ENCODE measurements around the genes LAMTOR3 and EMCN.

DNA sequence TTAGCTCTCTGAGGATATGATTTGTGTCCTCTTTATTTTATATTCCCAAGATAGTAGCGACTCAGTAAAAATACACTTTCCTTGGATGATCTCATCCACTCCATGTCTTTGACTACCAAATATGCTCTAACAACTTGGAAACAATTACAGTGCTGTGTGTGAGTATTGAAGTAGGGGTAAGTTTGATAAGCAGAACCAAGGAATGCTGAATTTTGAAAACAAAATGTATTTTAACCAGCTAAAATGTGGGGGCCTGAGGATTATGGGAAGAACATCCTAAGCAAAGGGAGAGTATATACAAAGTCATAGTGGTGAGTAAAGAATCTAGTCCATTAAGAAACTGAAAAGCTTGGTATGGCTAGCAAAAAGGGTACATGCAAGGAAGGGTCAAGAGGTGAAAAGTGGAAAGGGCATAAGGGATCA is 54.1 kb downstream of the RAP1GDS1 start:
- PRO-cap, 2 experiments, result no peak in any of the 2 experiments

DNA sequence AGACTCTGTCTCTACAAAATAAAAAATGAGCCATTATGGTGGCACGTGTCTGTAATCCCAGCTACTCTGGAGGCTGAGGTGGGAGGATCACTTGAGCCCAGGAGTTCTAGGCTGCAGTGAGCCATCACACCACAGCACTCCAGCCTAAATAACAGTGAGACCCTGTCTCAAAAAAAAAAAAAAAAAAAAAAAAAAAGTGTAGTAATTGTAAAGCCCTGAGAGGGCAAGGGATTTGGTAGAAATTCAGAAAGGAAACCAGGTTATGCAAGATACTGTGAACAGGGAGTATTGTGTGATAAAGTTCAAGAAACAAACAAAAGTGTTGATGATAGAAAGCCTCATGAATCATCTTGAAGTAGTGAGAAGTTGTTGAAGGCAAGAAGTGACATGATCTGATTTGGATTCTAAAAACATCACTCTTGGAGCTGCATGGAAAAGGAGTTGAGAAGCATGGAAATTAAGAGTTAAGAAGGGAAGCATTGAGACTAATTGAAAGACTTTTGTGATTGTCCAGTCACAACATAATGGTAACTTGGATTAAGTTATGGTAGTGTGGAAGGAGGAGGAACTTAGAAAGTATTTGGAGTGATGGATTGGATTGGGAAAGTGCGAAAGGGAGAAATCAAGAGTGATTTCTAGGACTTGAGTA is 102.2 kb downstream of the RAP1GDS1 start:
- PRO-cap, 2 experiments, result no peak in any of the 2 experiments

- PRO-cap, 2 experiments, result no peak in any of the 2 experiments
Measured at GRCh38 chr4:98399790-98400519, 138.8 kb downstream of the RAP1GDS1 start.

DNA sequence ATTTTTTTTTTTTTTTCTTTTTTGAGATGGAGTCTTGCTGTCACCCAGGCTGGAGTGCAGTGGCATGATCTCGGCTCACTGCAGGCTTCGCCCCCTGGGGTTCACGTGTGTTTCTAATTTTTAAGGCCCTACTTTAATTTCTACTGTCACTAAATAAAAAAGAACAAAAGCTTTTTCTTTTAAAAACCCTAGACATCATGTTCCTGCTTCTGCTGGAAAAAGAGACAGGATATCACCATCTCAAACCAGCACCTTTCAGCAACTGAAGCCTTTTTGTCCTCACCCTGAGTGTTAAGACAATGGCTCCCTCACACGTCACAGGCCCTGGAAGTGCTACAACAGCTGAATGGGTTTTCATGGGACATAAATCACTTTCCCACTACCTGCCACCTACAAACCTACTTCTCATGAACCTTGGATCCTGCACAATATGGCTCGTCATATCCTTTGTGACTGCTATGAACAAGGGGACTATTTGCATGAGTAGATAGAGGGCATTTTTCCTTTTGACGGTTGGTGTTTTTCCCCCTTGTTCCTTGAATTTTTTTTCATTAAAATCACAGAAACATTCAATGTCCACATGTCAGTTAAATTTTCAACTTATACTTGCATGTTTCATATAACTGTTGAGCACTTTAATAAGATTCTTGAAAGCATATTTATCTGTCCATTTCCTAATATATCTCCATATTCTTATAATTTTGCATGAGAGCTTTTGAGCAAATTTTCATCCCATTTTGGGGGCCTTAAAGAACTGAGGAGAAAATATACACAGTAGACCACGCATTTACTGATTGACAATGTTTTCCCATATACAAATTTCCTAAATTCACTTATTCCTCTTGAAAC is 93.5 kb downstream of the TSPAN5 start:
- PRO-cap, 2 experiments, result no peak in any of the 2 experiments

GRCh38 chr4:98639398-98639931 is 18.9 kb downstream of the TSPAN5 start:
- PRO-cap, 2 experiments, result peak in 2 of 2 experiments; most common minus-strand start chr4:98639639 (in 2)

- PRO-cap, 2 experiments, result no peak in any of the 2 experiments
Measured at GRCh38 chr4:98659036-98659499, 657 bp upstream of the TSPAN5 start.

DNA sequence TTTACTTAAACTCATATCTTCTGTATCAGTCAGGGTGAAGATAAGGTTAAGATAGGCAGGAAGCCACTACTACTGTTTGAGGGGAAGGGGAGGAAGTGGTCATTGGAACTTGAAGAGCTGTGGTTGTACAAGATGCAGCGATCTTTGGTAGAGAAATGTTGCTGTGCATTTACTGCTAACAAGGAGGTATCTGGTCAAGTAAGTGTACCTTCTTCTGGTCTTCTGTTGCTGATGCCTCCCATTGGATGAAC is 47.8 kb upstream of the TSPAN5 start:
- PRO-cap, 2 experiments, result peak in 1 of 2 experiments; most common plus-strand start position 140 of the sequence (in 1)

- PRO-cap, 2 experiments, result no peak in any of the 2 experiments
Measured at GRCh38 chr4:98811149-98811625, 117.7 kb downstream of the EIF4E start.

DNA sequence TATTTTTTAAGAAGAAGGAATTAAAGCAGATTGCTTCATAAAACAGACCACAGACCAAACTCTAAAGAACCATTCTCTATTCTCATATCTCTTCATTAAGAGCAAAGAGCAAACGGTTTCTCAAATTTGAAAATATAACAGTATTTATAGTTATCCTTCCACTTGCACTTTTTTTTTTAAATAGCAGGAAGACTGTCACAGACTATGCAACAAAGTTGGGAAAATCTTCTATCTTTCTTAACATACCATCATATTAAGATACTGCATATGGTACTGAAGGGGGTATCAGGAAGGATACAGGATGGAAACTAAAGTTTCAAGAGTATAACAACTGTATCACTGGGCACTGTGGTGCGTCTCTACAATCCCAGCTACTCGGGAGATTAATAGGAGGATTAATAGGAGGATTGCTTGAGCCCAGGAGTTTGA is 26.5 kb downstream of the EIF4E start:
- PRO-cap, 2 experiments, result no peak in any of the 2 experiments

- PRO-cap, 2 experiments, result no peak in any of the 2 experiments
Measured at GRCh38 chr4:98994544-98994954, 972 bp upstream of the METAP1 start.

DNA sequence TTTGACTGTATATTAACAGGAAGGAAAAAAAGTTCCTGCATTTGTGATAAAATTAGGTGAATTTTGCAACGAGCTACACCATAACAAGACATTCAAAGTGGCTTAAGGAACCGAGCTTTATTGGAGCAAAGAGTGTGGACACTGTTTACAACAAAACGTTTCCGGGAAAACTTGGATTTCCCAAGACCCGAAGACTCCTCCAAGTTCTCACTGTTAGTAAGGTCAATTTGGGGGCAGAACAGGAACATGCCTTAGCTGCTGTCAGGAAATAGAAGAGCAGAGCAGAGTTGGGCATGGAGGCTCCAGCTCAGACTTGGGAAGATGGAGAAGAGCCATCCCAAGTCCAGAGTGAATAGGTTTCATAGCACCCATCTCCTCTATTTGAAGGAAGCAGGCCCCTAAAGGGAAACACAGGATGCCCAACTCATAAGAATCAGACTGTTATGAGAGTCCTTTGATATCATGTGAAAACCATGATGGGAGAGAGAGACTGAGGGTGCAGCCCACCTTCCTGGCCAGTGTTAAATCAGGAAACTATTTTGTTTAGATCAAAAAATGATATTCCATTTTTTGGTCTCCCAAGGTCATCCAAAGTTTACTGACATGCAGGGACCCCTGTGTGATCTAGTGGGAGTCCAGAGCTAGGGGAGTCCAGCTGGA is 16.4 kb downstream of the ADH6 start:
- PRO-cap, 2 experiments, result no peak in any of the 2 experiments

DNA sequence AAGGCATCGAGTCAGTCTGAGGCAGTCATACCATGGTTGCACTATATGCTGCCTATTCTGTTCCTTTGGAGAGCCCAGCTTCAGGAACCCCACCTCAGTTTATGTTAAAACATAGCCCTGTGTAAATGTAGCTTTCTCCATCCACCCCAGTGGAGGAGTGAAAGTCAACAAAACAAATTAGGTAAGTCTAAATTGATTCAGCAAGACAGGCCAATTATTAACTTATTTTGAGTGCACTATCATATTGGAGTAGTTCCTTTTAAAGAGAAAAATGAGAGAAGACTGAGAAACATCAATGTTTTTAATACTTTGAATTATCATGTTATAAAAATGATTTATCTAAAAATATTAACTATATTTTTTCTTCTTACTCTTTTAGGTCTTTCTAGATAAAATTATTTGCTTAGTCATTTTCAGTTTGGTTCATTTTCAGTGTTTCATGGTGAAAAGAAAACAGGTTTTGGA is 24.6 kb upstream of the ADH7 start:
- PRO-cap, 2 experiments, result no peak in any of the 2 experiments

DNA sequence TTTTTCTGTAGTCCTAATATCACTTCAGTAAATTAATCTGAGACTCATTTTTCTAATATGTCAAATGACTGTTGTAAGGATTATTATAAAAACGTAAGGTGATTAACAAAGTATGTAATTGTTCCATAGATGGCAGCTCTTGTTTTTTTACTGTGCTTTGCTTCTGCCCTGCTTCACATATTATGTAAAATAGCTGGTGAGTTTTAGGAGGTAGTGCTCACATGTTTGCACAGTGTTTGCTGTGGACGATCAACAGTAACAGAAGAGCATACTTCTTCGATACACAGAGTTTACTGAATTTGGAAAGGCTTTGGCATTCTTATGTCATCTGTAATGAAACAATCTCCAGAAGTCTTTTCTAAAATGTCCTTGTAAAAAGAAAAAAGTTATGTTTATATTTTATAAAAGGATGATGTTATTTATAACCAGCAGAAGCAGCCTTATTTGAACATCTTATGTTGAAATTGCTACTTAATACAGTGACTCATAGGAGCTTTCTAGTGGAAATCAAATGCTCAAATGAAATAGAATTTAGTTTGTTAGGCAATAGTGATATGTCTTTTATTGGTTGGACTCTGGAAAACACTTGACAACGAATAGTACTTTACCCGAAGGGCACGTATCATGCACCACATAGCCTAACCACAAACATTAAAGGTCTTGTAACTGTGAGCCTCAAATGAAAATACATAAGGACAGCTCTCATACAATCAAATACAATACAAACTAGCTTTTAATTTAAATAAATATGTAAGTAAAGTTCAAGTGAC is 1.9 kb upstream of the MTTP start:
- PRO-cap, 2 experiments, result no peak in any of the 2 experiments

- PRO-cap, 2 experiments, result peak in 2 of 2 experiments; most common plus-strand start chr4:99894618 (in 2); most common minus-strand start chr4:99894375 (in 1)
Measured at GRCh38 chr4:99893809-99894865, at the start of gene LAMTOR3. LAMTOR3 (minus strand) TSS chr4:99894427.

DNA sequence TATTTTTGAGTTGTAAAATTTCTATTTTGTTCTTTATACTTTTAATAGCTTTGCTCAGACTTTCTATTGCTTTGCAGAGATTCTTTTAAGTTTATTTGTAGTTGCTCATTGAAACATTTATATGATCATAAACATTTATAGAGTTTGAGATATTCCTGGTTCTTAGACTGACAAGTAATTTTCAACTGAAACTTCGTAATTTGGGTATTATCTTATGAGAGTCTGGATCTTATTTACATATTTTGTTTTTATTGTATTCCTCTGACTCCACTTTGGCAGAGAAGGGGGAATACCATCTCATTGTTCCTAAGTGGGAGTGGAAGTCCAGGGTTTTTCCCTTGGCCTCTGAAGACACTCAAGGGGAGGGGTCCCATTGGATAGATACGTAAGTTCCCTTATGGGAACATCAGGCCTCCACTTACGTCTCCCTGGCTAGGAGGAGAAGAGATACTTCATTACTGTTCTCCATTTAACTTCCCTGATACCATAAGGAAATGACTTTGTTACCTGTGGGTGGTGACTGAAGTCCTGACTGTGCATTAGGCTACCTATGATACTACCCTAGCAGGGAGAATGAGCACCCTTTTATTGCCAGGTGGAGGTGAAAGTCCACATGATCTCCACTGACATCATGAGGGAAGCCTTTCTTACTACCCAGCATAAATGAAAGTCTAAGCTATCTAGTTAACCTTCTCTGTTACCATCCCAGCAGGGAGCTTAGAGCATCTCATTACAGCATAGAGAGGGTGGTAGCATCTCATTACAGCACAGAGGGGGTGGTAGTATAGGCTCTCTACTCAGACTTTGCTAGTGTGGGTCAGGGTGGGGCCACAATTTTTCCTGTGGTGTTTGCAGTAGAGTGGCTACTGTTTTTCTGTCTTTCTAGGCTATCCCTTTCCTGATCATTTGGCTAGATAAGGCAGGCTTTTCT is 24.3 kb upstream of the LAMTOR3 start:
- PRO-cap, 2 experiments, result no peak in any of the 2 experiments

DNA sequence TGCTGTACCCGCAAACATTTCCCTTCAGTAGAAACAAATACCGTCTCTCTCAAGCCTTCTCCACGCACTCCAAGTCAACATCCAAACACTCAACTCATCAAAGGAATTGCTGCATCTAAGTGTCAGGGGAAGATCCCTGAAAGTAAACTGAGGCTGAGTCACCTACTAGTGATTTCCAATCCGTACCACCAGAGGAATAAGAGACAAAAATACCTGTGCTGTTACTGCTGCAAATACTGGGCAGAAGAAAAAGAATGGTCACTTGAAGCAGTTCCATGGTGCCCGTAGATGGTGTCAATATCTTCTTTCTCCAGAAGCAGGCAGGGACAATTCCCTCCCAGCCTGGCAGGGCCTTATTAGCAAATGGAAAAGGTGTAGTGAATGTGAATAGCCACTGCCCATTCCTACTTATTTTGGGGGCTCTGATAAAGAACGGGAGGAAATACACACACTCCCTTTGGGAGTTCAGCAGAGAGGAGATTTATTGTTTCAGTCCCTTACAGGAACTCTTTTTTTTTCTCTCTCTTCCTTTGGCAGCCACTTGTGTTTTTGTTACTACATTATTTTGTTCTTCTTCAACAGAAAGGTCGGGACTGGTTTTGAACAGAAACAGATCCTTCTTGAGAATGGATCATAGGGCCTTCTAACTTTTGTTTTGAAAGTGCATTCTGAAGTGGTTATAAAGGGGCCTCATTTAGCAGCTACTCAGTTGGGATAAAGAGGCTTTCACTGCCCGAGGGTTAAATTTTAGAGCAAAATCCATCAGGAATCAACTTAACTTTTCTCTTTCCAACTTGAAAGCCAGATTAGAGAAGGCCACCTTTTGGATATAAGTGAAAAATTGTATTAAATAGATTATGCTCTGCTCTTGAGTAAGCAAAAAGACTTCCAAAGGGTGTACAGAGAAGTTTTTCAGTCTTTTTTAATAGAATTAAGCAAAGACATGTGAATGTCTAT is at the start of gene EMCN:
EMCN (minus strand) TSS at position 385 of the 957 bp plus-strand sequence.
- PRO-cap, 2 experiments, result no peak in any of the 2 experiments

- PRO-cap, 2 experiments, result no peak in any of the 2 experiments
Measured at GRCh38 chr4:100519244-100519523, 1.4 kb upstream of the EMCN start.

DNA sequence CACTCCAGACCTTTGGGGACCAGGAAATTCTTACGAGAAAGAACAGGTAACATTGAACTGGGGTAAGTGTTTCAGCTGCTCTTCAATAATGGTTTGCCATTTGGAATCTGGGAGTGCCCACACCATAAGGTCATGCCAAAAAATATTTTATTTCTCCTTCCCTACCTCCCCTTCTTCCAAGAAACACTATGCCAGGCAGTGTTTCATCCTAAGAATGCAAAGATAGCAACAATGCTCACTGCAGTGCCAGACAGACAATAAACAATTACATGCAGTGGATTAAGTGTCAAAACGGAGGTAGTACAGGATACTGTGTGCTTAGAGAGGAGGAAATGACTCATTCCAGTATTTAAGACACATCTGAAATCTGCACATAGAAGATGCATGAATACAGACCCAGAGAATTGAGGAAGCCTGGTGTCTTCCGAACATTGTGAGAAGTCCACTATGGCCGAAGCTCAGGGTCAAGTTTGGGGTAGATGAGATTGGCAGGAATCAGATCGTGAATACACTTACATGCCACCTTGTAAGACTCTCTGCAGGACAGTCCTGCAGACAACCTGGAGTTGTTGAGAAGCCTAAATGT is 326.4 kb downstream of the PPP3CA start:
- PRO-cap, 2 experiments, result peak in 2 of 2 experiments; most common plus-strand start position 377 of the sequence (in 2); most common minus-strand start position 259 of the sequence (in 1)

- PRO-cap, 2 experiments, result peak in 2 of 2 experiments; most common plus-strand start chr4:101345916 (in 1); most common minus-strand start chr4:101345932 (in 1)
Measured at GRCh38 chr4:101345607-101346455, 1.5 kb downstream of the PPP3CA start.

DNA sequence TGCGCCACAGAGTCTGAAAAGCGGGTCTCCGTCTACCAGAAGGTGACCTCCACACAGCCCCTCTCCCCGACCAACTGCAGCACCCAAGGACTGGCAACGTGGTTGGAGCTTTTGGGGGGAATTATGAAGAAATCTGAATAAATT is 1.3 kb upstream of the PPP3CA start:
- PRO-cap, 2 experiments, result no peak in any of the 2 experiments

Measured in helper T cell (primary cell).